ENCODE measurements around a stretch of chr2.

DNA sequence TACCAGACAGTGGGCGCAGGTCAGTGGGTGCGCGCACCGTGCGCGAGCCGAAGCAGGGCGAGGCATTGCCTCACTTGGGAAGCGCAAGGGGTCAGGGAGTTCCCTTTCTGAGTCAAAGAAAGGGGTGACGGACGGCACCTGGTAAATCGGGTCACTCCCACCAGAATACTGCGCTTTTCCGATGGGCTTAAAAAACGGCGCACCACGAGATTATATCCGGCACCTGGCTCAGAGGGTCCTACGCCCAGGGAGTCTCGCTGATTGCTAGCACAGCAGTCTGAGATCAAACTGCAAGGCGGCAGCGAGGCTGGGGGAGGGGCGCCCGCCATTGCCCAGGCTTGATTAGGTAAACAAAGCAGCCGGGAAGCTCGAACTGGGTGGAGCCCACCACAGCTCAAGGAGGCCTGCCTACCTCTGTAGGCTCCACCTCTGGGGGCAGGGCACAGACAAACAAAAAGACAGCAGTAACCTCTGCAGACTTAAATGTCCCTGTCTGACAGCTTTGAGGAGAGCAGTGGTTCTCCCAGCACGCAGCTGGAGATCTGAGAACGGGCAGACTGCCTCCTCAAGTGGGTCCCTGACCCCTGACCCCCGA is 71.5 kb upstream of the CYTIP start:
- RRBS: no CpG with 5 or more reads among the region's 29 CpGs

DNA sequence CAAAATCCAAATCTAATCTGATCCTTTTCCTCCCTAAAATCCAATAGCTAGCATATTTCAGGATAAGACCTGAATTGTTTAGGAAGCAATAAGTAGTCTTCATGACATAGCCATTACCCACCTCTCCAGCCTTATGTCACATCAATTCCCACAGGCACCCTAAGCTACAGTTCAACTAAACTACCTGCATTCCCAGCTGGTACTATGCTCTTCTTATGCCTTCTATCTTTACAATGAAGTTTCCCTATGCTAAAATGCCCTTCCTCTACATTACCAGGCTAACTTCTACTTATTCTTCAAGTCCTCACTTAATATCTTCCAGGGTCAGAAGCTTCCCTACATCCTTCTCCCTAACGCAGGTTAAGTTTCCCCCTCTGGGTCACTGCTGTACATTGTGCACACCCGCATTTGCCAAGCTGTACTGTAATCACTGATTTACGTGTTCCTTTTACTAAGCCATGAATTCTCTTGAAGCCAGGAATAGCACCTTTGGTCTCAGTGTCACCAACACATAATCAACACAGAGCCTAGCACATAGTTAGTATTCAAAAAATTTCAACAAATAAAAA is 22.4 kb downstream of the ACVR1 start:
- RRBS: no CpG with 5 or more reads among the region's 3 CpGs

DNA sequence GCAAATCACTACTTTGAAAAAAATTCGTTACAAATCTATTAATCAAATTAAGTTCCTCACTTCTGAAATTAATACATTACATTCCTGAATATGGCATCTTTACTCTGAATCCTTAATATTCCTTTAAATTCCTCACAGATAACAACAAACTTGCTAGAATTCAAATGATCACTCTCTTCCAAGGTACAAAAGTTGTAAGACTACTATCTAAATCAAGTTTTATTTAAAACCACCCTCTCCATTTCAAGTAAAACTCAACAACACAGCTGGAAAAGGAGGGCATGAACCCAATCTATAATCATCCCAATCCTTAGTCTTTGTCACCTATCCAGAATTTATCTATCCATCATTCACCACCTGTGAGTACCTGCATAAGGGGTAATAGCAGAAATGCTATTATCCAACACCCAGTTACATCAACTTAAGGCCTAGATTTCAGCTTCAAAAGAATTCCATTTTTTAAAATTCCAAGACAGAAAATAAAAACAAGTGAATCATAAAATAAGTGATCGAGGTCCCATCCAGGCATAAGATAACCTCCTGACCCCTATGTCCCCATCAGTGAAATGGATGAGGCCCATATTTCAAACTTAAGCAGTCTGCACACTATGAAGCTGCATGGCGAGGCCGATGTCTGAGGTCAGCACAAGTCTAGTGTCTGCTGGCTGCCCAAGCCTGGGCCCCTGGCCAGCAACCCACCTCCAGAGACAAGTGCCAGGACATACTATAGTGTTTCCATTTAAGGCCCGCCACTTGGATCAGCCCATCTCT is 2.1 kb downstream of the ACVR1 start:
- RRBS: no CpG with 5 or more reads among the region's 5 CpGs

- RRBS: no CpG with 5 or more reads among the region's 3 CpGs
Measured at GRCh38 chr2:157897611-157898158, 21.6 kb upstream of the ACVR1 start.

- RRBS: no CpG with 5 or more reads among the region's 2 CpGs
Measured at GRCh38 chr2:158191504-158192128, 89.9 kb downstream of the UPP2 start.

- RRBS: no CpG with 5 or more reads among the region's 30 CpGs
Measured at GRCh38 chr2:158351149-158351914, 105.2 kb downstream of the CCDC148 start.

- RRBS: no CpG with 5 or more reads among the region's 12 CpGs
Measured at GRCh38 chr2:158523419-158524056, 66.8 kb downstream of the PKP4 start.

- RRBS: no CpG with 5 or more reads among the region's 7 CpGs
Measured at GRCh38 chr2:158673556-158674162, 121.5 kb upstream of the DAPL1 start.

DNA sequence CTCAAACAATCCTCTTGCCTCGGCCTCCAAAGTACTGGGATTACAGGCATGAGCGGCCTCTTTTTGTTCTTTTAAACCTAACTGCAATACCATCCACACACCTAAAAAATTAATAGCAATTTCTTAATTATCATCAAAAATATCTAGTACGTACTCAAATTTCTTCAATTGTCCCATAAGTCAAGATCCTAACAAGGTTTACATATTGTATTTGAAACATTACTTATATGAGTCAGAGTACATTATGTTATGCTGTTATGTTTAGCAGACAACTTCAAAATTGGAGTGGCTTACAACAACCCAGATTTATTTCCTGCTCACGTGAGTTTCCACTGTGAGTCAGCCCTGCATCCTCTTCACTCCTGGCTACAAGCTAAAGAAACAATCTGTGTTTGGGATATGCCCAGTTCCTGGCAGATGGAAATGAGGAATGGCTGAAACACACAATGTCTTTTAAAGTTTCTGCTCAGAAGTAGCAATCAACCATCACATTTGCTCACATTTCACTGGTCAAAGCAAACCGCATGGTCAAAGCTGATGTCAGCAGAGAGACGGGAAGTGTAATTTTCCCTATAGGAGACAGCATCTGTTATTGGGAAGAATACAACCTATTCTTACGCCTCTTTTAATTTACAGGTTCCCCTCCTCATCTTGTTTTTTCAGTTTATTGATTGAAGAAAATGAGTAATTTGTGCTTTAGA is 31.4 kb upstream of the TANC1 start:
- RRBS: no CpG with 5 or more reads among the region's 7 CpGs

- RRBS: no CpG with 5 or more reads among the region's 14 CpGs
Measured at GRCh38 chr2:159003469-159003983, 35.1 kb downstream of the TANC1 start.

DNA sequence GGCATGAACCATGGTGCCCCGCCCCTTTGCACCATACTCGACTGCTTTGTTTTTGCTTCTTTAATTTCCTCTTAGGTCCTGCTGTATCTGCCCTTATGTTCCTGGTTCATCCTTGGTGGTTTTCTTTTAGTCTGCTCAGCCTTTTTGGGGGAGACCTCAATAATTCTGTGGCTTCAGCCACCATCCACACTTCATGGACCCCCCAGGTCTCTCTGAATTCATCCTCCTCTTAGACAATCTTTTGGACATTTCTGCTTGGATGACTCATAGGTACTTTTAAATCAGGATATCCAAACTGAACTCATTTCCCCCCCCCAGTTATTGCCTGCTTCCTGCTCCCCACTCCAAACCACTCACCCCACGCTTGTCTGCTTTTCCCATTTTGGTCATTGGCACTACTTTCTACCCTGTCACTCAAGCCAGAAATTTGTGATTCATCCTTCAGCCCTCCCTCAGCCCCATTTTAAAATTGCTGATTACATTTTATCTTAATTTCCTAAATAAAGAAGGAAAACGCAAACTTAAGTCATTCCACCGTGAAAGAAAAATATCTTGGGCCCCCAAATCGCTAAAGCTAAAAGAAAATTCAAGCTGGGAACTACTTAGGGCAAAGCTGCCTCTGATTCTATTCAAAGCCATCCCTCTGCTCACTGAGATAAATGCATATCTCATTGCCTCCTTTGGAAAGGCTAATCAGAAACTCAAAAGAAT is 78.6 kb downstream of the TANC1 start:
- RRBS: no CpG with 5 or more reads among the region's 6 CpGs

- RRBS: no CpG with 5 or more reads among the region's 11 CpGs
Measured at GRCh38 chr2:159094070-159094941, 125.9 kb downstream of the TANC1 start.

GRCh38 chr2:159155193-159155811 is 131.2 kb downstream of the WDSUB1 start:
- RRBS: no CpG with 5 or more reads among the region's 7 CpGs

- RRBS: no CpG with 5 or more reads among the region's 11 CpGs
Measured at GRCh38 chr2:159546143-159546862, 70.0 kb downstream of the BAZ2B start.

- RRBS: no CpG with 5 or more reads among the region's 18 CpGs
Measured at GRCh38 chr2:159737691-159738467, 25.6 kb downstream of the MARCHF7 start.

DNA sequence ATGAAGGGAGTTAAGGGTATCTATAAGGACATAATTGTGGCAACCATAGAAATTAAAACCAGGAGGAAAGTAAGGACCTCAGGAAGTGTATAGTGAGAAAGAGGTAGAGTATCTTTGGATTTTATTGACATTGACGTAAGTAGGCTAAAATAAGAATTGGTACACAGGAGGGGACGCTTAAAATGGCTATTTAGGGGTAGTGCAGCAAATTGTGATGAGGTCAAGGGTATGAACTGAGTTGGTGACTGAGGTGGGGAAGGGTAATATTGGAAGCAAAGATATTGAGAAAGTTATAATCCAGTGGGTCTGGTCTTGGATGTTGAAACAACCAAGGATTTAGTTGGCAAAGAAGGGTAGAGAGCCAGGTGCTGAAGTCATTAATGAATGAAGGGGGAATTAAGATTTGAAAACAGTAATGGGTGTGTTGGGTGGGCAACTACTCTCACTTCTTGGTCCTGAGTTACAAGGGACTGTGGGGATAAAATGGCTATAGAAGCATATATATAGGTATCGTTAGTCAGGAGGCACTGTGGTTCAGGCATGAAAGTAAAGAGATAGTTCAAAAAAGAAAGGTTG is 42.8 kb downstream of the MARCHF7 start:
- RRBS: no CpG with 5 or more reads among the region's 3 CpGs

- RRBS: no CpG with 5 or more reads among the region's 2 CpGs
Measured at GRCh38 chr2:160155030-160155314, 45.1 kb downstream of the ITGB6 start.

DNA sequence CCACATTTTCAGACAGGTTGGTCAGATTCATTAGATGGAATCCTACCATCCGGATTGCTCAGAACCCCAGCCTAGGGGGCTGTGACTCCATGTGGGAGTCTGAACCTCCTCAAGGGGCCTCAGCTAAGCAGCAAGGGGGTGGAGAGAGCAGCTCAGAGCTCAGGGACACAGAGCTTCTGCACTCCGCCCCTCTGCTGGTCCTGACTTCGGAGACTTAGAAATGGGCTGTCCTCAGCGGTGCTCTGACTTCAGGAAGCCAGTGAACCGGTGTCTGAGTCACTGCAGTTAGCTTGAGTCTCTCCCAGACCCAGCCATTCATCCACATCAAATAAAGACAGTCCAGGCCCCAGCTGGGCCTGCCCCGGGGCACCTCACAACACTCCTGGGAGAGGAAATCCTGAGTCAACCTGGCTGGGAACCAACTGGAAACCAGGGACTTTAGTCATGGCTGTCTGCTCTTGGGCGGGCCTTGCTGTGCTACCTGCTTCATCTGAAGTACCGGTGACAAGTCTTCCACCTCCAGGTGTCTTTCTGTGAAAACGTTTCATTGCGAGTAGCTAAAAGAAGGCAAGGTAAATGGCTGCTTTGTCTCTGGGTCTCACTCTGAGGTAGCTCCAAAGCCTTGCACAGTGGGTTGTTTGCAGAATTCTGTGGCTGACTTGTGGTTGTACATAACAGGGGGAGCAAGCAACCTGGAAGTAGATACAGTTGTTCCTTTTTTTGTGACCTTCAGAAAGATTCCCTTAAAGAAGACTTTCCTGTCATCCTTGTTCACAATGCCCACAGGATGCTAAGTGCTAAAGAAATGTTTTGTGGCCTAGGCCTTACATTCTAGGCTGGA is 5.5 kb upstream of the ITGB6 start:
- RRBS: 89% methylated on average over 2 of the region's 10 CpGs

- RRBS: no CpG with 5 or more reads among the region's 3 CpGs
Measured at GRCh38 chr2:160245616-160245943, 45.5 kb upstream of the ITGB6 start.